T47D (cell line): ENCODE data around the genes WNT5A and HESX1.

DNA sequence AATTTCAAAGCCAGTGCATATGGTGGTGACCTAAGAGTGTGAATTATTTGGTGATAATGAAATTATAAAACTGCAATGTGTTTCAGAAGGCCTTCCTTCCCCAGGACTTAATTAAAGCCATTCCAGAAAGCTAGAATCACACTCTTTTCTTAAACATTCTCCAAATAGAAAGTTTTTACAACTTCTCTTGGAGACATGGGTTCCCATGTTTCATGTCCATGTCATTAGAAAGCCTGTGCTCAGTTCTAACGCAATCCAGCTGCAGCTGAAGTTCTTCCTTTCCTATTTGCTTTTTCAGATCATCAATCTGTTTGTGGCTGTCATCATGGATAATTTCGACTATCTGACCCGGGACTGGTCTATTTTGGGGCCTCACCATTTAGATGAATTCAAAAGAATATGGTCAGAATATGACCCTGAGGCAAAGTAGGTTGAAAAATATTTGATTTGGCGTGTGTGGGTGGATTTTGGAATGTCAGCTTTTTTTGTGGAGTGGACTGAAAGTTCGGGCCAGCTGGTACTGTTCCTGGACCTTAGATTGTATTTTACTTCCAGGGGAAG lies 69.8 kb downstream of the CHDH start:
- RRBS: no CpG with 5 or more reads among the region's 5 CpGs

DNA sequence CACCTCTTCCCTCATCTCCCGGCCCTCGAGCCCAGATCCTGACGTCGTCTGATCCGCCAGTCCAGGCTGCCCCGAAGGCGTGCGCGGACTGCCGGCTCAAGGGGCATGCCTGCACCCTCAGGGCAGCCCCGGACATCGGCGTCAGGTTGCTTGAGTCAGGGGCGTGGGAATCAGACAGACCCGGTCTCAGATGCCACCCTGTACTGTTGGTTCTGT lies 204 bp downstream of the IL17RB start:
- RRBS: 1% methylated on average over 14 of the region's 15 CpGs

DNA sequence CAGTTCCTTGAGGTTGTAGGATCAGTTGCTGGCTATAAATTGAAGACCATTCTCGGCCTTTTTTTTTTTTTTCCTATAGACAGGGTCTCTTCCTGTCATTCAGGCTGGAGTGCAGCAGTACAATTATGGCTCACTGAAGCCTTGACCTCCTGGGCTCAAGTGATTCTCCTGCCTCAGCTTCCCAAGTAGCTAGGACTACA lies 207.0 kb upstream of the LRTM1 start:
- RRBS: no CpG with 5 or more reads among the region's 1 CpG

GRCh38 chr3:55486751-55487766 lies at the start of gene WNT5A:
Gene WNT5A, minus strand, starts transcription at chr3:55487306.
- RRBS: 3% methylated on average over 20 of the region's 80 CpGs

DNA sequence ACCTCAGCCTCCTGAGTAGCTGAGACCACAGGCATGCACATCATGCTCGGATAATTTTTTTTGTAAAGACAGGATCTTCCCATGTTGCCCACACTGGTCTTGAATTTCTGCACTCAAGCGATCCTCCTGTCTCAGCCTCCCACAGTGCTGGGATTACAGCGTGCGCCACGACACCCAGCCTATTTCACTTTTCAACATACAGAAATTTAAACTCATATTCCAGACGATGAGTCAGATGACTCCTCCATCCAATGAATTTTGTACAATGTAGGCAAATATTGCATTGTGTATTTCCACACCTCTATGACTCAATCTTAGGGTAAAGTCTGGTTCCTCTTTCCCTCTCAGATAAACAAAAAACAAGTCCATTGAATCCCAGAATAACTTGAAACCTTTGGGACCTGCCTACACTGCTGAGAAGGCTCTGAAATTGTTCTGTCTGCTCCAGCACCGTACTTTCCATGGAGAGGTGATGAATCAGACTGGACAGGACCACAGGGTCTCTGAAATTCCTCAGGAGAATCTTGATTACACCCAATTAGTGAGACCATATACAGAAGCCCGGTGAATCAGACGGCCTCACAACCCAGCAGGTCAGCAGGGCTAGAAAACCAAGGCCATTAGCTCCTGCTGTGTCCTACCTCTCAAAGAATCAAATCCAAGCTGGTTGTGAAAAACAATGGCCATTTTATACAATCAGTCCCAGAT lies 112.7 kb downstream of the ERC2 start:
- RRBS: no CpG with 5 or more reads among the region's 9 CpGs

DNA sequence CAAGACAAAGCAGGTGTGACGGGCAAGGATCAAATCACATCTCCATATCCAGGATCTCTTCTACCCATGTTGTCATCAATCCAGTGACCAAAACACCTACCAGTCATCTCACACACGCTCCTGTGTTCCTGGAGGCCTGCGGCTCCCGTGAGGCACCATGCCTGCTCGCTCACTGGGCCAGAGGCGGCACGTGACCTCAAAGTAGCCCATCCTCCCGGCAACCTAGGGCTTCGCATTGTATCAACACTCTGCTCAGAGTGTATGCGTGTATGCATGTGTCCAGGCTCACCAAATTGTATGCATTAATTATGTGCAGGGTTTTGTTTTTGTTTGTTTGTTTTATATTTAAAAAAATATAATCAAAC lies 59.3 kb downstream of the ERC2 start:
- RRBS: no CpG with 5 or more reads among the region's 10 CpGs

- RRBS: no CpG with 5 or more reads among the region's 3 CpGs
Observed at GRCh38 chr3:56722240-56722486, 39.1 kb upstream of the TASOR start.

DNA sequence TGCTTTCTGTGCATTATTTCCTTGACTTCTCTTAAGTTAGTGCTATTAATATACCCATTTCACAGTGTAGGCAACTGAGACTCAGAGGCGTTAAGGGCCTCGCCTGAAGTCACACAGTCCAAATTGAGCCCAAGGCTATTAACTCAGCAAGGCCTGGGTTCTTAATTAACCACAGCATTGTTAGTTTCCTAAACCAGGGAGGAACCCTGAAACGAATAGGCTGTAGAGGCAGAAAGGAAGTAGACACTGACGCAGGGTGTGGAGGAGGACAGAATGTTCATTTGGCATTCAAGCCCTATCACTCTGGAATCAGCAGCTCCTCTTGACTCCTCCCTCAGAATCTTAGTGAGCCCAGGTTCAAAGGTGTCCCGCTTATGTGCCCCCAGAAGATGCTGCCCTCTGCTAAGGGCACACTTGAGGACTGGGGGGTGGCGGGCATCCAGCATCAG lies 13.9 kb downstream of the ARHGEF3 start:
- RRBS: no CpG with 5 or more reads among the region's 6 CpGs

DNA sequence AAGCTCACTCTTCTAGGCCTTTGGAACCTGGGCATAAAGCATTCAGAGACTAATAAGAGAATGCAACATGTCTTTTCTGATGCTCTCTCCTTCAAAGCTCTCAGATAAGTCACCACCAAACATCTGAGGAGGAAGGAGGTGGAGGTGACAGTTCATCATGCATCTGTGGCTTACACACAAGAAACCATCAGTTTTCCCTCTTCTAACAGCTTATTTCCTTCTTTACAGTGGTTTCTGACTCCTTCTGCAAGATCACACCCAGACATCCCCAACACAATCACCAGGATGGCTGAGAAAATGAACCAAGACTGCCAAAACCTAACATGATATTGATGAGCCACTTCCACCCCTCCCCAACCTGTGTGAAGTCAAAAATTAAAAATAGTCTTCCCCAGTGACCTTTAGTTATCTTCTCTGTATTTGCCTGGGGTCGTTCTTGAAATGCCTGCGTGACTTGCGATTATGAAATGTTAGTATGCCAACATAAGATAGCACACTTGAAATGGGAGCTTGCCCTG lies 11.5 kb downstream of the ARHGEF3 start:
- RRBS: no CpG with 5 or more reads among the region's 3 CpGs

DNA sequence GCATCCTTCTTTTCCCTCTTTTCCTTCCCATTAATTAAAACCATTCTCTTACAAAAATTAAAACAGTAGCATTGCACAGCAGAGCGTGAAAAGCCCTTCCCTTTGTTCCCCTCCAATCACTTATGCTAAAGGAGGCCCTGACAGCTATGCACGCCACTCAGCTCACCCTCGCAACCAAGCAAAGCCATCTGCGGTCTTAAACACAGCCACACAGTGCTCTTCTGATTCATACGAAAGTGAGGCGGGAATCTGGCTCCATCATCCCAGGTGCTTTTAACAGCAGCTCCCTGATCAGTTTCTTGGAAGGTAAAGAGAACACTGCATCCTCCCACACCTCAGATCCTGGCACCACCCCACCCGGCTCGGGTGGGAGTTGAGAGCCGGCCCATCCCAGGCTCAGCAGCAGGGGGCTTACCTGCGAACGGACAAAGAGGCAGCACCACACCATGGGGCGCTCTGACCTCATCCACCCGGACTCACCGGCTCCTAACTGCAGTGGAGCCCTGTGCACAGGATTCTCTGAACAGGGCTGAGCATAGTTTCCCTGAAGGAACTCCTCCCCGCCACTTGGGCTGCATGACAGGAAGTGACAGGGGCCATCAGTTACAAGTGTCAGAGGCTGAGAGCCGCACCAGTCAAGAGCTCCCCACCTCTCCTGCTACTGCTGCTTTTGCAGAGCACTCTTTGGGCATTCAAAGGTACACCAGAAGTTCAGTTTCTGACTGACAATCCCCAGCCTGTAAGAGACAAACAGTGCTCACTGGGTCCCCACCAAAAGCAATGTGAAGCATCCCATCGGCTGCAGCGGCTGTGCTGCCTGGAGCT lies 114.4 kb upstream of the ARHGEF3 start:
- RRBS: 40% methylated on average over 3 of the region's 18 CpGs

GRCh38 chr3:57006767-57007207 lies 53.7 kb upstream of the SPATA12 start:
- RRBS: no CpG with 5 or more reads among the region's 6 CpGs

DNA sequence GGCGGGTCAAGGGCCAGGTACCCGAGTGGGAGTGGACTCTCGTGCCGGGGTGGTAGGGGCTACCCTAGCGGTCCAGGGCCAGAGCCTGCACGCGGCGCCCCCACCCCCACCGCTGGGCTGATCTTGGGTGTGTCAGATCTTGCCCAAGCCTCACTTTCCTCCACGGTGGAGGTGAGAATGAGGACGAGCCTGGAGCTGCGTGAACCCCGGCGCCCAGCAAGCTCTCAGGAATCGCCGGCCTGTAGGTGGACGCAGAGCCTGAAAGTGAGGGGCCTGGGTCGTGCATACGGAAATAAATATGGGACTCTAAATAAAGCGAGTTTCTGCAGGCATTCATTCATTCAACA lies 19.1 kb downstream of the SPATA12 start:
- RRBS: no CpG with 5 or more reads among the region's 20 CpGs

- RRBS: no CpG with 5 or more reads among the region's 6 CpGs
Observed at GRCh38 chr3:57199847-57200238, at the start of gene HESX1. Gene HESX1, minus strand, starts transcription at chr3:57199978.

DNA sequence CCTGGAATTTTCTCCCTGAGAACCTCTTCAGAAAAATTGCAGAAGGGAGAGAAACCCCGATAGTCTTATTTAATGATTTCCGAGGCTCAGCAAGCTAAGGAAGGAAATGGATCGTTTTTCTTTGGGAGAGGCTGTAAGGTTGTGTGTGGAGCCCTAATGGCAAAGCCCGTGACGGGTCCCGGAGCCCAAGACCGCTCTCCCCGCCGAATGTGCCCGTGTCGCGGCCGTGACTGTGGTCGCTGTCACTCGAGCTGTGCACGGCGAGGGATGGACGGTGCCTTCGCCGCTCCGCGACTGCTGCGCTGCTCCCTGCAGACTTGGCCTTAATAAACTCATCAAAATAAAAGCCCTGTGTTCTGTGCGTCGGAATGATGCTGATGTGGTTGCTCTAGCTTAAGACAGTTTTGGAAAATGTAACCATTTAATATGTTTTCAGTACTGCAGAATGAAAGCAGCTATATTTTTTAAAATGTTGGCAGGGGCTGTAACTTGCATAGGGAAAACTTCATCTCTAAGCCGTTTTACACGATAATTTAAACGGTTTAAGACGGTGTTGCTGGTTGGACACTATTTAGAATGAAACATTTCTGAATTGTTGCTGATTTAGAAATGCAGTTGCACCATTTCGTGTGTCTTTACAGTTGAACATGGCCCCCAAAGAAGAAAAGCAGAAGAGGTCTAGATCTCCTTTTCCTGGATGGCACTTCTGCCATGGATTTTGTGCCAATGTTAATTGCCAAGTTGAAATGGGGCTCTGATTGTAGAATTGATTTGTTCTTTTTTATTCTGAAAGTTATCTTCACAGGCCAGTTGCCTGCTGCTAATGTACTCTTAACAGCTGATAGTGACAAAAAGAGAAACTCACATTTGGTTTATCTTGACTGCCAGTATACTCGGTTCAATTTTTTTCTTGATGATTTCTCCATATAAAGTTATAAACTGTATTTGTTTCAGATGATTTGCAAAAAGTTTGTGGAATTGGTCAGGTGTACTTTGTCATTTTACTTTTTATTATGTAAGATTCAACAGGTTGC lies 1.1 kb downstream of the APPL1 start:
- RRBS: no CpG with 5 or more reads among the region's 31 CpGs

GRCh38 chr3:57448451-57448793 lies 95.7 kb downstream of the DNAH12 start:
- RRBS: no CpG with 5 or more reads among the region's 8 CpGs

DNA sequence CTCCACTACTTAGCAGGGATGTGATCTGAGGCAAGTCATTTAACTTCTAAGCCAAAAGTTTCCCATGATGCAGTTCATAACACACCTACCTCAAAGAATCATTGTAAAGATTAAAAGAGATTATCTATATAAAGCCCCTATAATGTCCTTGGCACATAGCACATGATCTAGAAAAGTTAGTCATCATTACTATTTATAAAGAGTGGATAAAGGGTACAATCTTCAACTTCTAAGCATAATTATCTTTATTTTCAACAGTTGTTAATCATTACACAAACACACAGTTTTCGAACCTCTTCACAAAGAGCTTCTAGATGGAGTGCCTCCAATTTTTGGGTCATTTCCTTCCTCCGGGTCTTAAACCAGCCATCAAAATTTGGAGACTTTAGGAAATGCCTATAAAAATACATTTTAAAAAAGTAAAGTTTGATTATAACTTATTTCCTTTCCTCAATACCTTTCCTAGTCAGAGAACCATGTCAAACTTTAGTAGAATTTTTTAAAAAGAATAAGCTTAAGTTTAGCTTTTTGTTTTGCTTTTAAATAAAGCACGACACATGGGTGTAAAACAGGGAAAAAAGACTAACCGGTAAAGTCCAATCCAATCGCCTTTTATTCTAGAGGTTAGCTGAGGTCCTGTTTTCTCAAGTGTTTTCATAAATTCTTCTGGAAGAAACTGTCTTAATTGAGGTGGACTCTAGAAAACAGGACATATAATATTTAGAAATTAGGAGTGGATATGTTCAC lies 33.2 kb upstream of the ARF4 start:
- RRBS: no CpG with 5 or more reads among the region's 5 CpGs

- RRBS: no CpG with 5 or more reads among the region's 11 CpGs
Observed at GRCh38 chr3:57755426-57755981, 605 bp upstream of the SLMAP start.

GRCh38 chr3:57809511-57809905 lies 53.4 kb downstream of the SLMAP start:
- RRBS: over 99% methylated on average over 3 of the region's 7 CpGs

GRCh38 chr3:57902841-57903517 lies 105.2 kb upstream of the FLNB start:
- RRBS: no CpG with 5 or more reads among the region's 3 CpGs

GRCh38 chr3:57935386-57935873 lies 72.8 kb upstream of the FLNB start:
- RRBS: no CpG with 5 or more reads among the region's 7 CpGs